Frontal cortex (tissue), 2 donors: ENCODE data around the genes SLC38A11, CERS6, FASTKD1 and SSB.

- RAMPAGE, long total RNA, result no peak
These were observed 56.2 kb downstream of the COBLL1 start for GRCh38 chr2:164785064-164786084.

DNA sequence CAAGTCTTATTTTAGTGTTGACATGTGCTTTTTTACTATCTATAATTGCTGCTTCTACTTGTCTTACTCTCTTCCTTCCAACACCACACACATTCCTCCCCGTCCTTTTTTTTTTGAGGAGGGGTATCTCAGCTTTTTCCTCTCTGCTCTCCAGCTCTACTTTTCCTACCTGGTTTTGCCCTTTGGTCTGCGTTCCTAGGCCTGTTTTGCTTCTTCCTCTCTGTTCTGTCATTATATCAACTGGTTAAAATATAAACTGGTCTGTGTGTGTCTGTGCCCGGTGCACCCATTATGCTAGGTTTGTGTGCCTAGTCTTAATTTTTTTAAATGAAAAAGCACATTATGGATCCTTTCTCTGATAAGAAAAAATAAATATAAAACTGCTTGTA lies 17.6 kb downstream of the SLC38A11 start:
- RAMPAGE, long total RNA, result no peak

GRCh38 chr2:164954962-164955757 lies at the start of gene SLC38A11:
Gene SLC38A11, minus strand, starts transcription at chr2:164955525.
- RAMPAGE, long total RNA, result no peak

DNA sequence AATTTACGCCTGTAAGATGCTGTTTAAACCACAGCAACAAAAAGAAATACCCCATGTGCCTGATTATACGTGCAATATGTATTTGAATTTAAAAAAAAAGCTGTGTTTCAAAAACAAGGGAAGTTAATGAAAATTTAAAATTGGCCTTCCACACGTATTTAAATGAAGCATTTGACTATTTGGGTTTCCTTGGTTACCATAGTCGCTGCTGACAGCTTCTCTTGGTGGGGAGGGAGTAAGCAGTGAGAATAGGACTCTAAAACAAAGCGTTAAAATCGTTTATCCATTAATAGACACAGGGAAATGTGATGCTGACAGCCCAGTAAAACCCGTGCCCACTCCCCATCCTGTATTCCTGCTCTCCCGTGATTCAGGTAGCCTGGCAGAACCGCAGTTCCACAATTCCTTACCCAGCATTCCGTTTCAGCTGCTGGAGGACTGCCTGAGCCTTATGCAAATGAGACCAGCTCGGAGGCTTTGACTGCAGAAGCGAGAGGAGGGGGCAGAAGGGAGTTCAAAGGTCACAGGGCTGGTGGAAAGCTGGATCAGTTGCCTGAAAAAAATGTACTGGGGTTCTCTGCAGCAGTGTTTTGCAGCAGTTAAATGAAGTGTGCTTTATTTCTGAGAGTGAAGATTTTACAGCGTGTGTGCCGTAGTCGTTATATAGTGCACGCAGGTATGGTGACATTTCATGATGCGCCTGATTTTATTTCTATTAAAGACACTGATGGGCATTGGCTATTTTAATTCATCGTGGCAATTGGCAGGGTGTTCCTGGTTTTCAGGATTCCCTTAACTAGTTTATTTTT lies 104.5 kb downstream of the CSRNP3 start:
- RAMPAGE, long total RNA, result no peak

- RAMPAGE, long total RNA, result no peak
These were observed 67.2 kb downstream of the TTC21B start for GRCh38 chr2:165886373-165886815.

DNA sequence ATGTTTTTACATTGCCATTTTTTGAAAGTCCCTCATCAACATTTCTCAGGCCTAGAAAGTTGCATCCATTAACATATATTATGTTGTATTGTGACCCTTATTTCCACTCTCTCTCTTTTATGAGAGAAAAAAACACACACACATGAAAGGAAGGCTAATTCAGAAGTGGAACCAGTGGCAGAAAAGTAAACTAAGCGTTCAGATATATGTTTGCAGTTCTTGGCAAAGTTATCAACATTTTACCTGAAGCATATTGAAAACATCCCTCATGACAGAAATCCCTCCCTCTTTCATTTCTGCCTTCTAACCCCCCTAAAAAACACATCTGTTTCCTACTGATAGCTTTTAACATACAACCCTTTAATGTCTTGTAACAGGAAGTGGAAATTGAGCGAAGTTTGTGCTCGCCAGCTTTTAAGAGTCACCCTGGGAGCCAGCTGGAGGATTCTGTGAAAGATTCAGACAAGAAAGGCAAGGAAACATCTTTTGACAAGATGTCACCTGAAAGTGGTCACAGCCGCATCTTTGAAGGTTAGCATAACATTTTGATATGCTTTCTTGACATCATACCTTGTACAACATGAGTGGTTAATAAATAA lies 157.2 kb upstream of the B3GALT1 start:
- RAMPAGE, long total RNA, result no peak

GRCh38 chr2:167189584-167190291 lies 103.1 kb upstream of the B3GALT1 start:
- RAMPAGE, long total RNA, result no peak

DNA sequence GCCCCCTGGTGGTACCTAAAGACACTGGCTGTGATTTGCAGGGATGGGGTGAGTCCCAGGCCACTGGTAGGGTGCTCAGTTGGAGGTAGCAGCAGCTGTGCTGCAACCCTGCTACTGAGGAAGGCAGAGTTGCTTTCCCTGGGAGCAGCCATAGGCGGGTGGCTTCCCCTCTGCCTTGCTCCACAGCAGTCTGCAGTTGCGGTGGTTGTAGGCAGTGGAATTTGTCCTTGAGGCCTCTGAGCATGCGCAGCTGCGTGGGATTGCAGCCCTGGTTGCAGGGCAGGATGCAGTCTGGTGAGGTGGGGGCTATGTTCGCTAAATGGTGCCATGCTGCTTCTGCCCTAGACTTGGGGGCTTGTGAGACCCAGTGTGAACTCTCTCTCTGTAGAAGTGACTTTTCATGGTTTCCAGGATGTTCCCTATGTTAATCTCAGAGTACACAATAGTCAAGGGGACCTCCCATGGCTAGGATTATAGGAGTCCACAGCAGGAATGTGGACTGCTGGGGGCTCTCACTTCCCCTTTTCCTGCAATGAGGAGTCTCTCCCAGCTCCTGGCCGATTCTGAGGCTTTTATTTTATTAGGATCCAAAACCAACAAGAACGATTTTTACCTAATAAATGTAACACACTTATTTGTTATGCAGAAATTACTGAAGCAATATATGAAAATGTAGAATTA lies 39.0 kb downstream of the B3GALT1 start:
- RAMPAGE, long total RNA, result no peak

- RAMPAGE, long total RNA, result no peak
These were observed 91.0 kb downstream of the B3GALT1 start for GRCh38 chr2:167383808-167384153.

- RAMPAGE, long total RNA, result no peak
These were observed 396.6 kb downstream of the B3GALT1 start for GRCh38 chr2:167689055-167690106.

DNA sequence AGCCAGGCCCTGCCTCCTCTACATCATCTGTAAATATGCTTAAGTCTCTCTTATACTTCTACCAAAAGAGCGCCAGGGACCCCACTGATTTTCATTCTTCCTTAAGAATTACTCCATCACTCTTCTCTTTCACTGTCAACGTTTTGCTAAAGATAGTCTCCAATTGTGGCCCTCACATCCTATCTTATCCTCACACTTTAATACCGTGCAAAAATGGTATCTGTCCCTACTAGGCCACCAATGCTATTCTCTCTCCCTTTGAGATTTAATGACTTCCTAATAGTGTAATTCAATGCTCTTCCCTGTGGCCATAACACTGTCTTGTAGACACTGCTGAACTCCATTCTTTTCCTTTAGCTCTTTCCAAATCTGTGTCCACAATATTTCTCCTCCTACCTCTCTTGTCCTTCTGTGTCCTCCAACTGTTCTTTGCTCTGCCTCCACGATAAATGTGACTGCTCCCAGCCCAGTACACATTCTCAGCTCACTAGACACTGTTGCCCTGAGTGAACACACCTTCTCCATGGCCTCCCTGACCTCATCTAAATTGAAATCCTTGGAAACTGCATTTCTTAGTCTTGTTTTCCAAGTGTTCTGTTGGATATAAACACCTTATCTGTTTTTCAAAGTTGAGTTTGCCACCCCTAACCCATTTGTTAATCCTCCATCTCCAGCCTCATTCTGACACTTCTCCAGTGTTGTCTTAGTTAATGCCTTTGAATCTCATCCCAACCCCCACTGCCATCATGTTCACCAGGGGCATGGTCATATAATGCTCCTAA lies 165.0 kb downstream of the STK39 start:
- RAMPAGE, long total RNA, result no peak

DNA sequence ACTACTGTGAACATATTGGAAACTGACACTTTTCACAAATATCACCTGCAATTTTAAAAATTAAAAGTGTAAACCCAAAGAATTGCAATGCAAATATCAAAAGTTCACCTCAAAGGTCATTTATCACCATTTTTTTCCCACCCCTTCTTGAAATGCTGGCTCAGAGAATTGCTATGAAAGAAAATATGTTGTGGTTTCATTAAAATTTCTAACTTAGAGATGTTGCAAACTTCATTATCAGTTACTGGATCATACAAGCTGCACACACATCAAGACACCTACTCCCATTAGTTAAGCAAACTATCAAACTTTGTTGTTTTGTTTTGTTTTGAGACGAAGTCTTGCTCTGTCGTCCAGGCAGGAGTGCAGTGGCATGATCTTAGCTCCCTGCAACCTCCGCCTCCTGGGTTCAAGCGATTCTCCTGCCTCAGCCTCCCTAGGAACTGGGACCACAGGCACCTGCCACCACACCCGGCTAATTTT lies 37.1 kb downstream of the STK39 start:
- RAMPAGE, long total RNA, result no peak

DNA sequence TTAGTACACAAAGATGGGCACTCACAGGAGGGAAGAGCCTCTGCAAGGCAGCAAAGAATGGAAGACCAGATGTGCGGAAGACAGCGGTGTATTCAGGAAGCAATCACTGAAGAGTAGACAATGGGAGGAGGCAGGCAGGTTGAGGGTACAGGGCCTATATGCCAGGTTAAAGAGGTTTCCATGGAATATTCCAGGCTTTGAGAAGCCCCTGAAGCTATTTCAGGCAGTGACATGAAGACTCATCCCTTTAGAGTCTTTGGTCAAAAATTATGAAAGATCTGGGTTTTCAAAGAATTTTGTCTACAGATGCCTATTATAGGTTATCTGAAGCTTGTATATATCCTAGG lies 1.8 kb downstream of the STK39 start:
- RAMPAGE, long total RNA, result no peak

DNA sequence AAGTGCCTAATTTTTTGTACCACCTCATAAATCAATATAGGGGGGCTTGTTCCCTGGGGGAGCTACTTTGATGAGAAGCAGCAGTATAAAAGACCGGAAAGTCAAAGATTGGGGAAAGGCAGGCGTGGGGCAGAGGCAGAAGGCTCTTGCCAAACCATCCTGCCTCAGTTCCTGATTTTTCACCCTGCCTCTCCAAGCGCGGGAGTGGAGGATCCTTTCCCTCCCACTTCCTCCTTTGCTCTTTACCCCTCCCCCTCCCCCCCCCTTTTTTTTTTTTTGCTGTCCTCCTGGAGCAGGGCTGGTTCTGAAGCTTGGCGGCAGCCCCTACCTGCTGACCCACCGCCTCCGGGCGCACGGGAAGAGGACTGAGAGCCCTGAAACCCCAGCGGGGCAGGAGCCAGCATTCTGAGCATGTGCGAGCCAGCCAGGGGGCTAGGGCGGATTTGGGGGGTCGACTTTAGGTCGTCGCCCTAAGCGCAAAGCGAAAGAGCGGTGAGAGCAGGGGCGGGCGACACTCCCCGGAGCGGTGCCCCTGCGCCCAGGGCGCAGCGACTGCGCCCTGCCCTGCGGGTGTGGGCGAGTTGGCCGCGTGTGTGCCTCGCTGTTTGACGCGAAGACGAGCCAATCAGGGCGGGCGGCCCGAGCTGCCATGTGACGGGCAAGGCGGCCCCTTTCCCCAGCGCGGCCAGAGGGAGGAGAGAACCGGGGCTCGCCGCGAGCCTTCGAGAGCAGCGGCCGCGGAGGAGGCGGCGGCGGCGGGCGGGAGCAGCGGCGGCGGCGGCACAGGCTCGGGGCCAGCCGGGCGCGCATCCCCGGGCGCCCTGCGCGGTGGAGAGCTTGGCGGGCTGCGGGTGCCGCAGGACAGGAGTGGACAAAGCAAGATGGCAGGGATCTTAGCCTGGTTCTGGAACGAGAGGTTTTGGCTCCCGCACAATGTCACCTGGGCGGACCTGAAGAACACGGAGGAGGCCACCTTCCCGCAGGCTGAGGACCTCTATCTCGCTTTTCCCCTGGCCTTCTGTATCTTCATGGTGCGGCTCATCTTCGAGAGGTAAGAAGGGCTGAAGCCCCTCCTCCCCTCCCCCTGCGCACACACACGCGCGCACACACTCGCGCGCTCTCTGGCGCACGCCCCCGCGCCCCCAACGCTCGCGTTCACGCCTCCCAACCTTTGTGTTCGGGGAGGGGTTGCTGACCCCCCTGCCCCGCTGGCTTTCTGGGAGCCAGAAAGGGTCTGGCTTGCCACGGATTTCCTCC lies at the start of gene CERS6:
CERS6 (plus strand) TSS at position 705 of the 1,257 bp plus-strand sequence.
- RAMPAGE, long total RNA, result no peak

GRCh38 chr2:168490408-168490798 lies 34.3 kb downstream of the CERS6 start:
- RAMPAGE, long total RNA, result no peak

- RAMPAGE, long total RNA, result no peak
These were observed 13.7 kb downstream of the DHRS9 start for GRCh38 chr2:169083028-169083448.

DNA sequence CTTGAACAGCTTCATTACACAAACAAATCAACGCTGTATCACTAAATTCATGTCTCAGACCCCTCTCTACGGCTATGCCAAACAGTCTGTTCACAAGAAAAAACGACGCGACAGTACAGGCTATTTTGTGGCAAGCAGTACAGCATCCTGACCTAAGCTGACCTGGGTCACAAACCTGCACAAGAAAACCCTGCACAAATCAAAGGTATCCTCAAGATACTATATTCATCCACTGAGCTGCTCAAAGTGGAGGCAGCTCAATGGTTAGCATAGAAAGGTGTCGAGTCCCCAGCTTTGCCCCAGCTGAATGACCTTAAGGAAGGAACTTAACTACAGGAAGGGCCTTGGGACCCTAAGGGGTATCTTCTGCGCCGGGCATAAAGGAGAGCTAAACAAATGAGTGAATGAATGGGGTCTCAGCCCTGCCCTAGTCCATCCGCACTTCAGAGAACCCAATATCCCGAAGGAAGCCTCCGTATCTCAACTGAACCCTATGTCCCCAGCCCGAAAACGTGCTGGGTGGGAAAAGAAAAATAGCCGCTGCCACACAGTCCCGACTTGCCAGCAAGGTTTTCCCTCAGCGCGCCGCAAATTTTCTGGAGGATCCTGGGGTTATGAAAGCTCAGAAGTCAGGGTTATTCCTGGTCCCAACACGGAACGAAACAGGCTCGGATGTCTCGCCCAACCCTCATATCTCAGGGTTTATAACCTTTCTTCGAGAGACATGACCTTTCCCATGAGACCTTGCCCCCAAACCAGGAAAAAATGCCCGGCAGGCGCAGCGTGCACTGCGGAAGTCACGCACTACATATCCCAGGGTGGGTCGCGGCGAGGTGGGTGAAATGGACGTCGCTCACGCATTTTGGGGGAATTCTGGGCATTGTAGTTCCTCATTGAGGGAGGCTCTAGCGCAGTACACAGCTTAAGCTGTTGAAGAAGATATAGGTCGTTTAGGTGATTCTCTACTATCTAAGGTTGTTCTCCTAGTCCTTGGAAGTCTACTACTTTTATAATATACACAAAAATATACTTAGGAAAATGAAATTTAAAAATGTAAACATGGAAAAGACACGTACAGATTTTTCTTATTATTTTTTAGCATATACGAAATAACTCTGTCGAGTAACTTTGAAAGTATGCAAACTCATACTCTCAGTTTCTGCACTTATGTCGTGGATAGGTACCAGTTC lies at the start of gene FASTKD1:
FASTKD1 (minus strand) TSS at position 759 of the 1,190 bp plus-strand sequence.
- RAMPAGE, long total RNA, result no peak

GRCh38 chr2:169798512-169799673 lies at the start of gene SSB:
Gene SSB, plus strand, starts transcription at chr2:169798871.
- RAMPAGE, long total RNA, result start-site peak on the plus strand at chr2:169798822-169798911, 3,919 and 261 reads in 2 replicates

DNA sequence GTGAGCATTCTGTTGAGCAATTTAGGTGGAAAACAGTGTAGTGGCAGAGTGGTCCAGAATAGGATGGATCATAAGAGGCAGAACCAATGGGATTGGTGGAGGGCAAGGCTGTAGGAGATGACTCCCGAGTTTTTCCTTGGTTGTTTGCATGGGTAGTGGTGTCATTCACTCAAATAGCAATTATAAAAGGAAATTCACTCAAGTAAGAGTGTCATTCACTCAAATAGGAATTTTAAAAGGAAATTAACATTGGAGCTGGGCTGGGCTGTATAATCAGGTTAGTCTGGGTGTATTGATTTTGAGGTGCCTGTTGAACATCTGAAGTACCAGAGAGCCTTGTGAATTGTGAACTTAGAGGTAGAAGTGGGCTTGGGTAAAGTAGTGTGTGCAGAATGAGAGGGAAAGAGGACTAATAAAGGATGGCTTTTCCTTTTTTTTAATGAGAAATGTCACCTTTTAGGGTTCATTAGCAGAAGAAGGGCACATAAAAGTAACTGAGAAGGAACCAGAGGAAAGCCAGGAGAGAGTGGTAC lies 152.2 kb upstream of the MYO3B start:
- RAMPAGE, long total RNA, result no peak

DNA sequence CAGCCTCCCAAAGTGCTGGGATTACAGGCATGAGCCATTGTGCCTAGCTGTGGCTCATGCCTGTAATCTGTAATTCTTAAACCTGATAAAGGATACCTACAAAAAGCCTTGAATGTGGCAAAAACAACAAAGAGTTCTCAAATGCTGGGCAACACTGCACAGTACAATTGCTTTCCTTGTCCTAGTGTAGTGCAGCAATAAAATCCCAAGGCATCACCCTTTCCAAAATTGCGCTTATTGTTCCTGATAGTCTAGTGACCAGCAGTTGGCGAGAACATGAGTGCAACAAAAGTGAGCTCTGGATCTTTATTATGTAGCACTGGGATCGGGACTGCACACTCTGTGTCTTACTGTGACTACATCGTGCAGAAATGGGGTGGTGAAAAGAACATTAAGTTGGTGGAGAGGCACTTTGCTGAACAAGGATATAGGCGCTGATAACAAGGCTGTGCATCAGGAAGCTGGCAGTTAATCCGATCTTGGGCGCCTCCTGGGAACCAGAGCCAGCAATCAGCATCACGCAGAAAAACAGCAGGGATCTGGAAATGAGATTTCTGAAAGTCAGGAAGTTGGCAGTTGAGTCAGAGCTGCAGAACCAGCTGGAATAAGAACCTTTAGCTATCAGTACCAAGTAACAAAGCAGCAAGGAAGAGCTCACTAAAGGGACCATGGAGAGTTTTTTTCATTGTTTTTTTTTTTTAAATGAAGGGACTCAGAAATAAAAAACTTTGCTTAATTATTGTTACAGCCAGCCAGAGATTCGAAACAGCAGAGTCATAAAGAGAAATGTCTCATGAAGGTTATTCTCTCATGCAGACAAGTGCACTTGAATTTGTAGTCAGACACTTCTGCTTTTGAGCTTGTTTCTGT lies 22.9 kb upstream of the MYO3B start:
- RAMPAGE, long total RNA, result no peak